M059J (cell line): ENCODE results near the gene CMKLR2.

- RAMPAGE, long total RNA, result no peak
Observed at GRCh38 chr2:203439440-203440790, 95.2 kb downstream of the RAPH1 start.

DNA sequence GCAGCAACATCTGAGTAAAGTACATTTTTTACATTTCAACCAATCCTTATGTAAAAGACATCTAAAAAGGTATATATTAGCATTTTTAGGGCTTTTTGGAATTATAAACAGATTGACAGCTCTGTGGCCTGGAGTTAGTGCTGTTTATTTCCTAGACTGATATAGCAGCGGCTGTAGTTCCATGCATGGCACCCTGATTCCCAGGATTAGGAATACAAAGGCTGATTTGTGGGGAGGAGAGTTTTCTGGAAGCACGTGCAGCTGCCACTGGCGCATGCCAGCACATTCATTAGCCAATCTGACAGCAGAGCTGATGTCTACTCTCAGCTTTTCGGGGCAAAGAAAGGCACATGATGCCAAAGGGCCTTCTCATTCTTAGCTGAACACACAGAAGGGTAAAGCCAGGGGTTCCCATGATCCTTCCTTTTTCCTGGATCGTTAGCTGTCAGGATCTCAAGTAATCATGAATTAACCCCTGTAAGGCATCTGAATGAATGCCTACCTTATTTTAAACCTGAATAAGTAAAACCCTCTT, 45.7 kb upstream of the RAPH1 start:
- RAMPAGE, long total RNA, result no peak

GRCh38 chr2:203671891-203672299, 34.5 kb upstream of the CD28 start:
- RAMPAGE, long total RNA, result no peak

GRCh38 chr2:203811296-203812384, 55.9 kb upstream of the CTLA4 start:
- RAMPAGE, long total RNA, result no peak

GRCh38 chr2:204321924-204322222, 223.4 kb upstream of the PARD3B start:
- RAMPAGE, long total RNA, result no peak

GRCh38 chr2:204743459-204744370, 198.4 kb downstream of the PARD3B start:
- RAMPAGE, long total RNA, result no peak

GRCh38 chr2:204892237-204893344, 347.3 kb downstream of the PARD3B start:
- RAMPAGE, long total RNA, result no peak

- RAMPAGE, long total RNA, result no peak
Observed at GRCh38 chr2:204913746-204914345, 368.6 kb downstream of the PARD3B start.

GRCh38 chr2:205685254-205686110, 3.2 kb downstream of the NRP2 start:
- RAMPAGE, long total RNA, result no peak

DNA sequence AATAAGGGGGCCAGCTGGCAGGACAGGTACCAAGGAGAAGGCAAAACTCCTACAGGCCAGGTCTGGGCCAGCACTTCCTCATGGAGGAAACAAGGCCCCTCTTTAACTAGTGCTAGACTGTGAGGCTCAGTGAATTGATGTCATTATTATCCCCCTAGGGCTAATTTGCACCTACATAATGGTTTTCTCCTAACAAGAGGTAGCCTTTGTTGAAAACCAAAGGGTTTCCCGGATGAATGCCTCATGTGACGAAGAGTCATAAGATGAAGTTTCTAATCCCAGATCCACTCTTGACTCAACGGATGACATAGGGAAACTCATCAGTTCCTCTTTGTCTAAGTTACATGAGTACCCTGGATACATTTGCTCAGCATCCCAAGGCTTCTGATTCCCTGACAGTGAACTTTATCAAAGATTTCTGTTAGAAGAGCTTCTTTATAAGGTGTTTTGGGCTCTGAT, 16.6 kb downstream of the NRP2 start:
- RAMPAGE, long total RNA, result no peak

GRCh38 chr2:205732256-205732803, 50.0 kb downstream of the NRP2 start:
- RAMPAGE, long total RNA, result no peak

DNA sequence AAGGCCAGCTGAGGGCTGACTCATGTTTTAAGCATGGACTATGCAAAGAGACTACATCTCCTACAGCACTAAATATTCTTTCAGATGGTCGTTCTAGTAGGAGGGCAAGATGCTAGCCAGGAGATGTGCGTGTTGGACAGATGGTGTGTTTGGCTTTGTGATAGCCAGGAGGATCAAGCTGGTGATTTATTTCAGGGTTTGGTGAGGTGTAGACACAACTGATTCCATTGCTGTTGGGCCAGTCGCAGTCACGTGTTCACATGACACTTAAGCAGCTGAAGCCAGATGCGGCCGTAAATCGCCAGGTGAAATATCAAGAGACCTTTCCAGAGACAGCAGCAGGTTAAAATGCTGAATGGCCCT, 75.9 kb downstream of the NRP2 start:
- RAMPAGE, long total RNA, result no peak

- RAMPAGE, long total RNA, result no peak
Observed at GRCh38 chr2:205768926-205769365, 86.6 kb downstream of the NRP2 start.

DNA sequence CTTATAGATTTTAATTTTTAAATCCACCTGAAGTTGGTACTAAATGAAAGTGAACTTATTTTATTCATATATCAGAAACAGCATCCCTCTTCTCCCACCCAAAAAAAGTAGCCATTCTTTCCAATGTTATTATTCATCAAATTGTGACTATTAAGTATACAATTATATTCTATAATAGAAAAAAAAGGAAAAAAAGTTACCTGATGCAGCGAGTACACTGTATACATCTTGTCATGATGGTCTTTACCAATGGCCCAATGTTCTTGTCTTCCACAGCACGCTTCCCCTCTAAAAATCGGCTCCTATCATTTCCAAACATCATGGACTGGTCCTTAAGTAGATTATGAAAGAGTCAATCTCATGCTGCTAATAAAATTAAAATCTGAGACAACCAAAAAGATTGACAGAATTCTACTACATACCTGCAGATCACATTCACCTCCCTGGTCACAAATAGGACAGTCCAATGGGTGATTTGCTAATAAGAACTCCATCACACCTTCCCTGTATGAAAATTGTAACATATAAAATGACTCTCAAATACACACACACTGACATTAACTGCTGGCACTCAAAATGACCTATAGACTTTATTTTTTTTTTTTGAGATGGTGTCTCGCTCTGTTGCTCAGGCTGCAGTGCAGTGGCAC, 11.8 kb downstream of the NDUFS1 start:
- RAMPAGE, long total RNA, result no peak

- RAMPAGE, long total RNA, result no peak
Observed at GRCh38 chr2:206148793-206149159, 10.5 kb downstream of the NDUFS1 start.

DNA sequence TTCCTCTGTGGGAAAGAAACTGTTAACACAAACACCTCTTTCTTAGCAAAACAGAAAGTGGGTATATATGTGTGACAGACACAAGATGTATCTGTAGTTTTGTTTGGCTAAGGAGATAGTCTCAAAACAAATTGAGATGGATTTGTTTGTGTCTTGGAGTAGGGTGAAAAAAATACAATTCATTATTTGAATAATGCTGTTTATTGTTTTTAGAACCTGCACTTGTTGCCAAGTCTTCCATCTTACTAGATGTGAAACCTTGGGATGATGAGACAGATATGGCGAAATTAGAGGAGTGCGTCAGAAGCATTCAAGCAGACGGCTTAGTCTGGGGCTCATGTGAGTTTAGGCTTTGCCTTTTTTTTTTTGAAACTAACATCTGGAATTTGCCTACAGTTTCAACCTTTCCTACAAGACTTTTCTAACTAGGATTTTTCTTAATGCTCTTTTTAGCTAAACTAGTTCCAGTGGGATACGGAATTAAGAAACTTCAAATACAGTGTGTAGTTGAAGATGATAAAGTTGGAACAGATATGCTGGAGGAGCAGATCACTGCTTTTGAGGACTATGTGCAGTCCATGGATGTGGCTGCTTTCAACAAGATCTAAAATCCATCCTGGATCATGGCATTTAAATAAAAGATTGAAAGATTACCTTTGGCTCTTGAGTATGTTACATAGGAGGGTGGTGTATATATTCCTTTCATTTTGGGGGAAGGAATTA, 2.7 kb downstream of the EEF1B2 start:
- RAMPAGE, long total RNA, result no peak

GRCh38 chr2:206213158-206213793, at the start of gene CMKLR2:
CMKLR2 (minus strand) TSS chr2:206213371.
- RAMPAGE, long total RNA, result no peak

GRCh38 chr2:206858966-206859654, 80.2 kb upstream of the CPO start:
- RAMPAGE, long total RNA, result no peak

GRCh38 chr2:207123130-207124478, 42.1 kb downstream of the KLF7 start:
- RAMPAGE, long total RNA, result no peak

DNA sequence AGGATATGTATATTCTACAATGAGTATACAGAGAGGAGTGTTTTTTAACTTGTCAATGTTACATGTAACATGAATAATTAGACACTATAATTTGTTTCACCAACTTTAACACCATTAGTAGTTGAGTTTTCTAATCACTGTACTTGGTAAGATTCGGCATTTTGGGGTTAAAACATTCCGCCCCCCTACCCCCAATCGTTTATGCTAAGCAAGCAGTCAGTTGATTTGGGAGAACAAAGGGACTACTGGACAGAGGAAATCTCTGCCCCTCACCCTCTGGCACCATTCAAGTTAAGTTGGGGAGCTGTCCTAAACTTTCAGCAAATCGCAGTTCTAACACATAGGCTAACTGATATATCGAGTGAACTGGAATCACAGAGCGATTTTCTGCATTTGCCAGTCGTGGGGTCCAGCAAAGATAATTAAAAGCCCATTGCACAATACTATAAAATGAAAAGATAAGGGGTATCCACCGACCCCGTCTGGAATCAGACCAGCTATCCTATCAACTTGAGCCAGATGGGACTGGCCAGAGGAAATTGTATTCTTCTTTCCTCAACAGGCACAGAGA, 5.6 kb downstream of the KLF7 start:
- RAMPAGE, long total RNA, result no peak